HTR-8/SVneo (cell line): ENCODE data around the genes ACTMAP, AXL and HNRNPUL1.

DNA sequence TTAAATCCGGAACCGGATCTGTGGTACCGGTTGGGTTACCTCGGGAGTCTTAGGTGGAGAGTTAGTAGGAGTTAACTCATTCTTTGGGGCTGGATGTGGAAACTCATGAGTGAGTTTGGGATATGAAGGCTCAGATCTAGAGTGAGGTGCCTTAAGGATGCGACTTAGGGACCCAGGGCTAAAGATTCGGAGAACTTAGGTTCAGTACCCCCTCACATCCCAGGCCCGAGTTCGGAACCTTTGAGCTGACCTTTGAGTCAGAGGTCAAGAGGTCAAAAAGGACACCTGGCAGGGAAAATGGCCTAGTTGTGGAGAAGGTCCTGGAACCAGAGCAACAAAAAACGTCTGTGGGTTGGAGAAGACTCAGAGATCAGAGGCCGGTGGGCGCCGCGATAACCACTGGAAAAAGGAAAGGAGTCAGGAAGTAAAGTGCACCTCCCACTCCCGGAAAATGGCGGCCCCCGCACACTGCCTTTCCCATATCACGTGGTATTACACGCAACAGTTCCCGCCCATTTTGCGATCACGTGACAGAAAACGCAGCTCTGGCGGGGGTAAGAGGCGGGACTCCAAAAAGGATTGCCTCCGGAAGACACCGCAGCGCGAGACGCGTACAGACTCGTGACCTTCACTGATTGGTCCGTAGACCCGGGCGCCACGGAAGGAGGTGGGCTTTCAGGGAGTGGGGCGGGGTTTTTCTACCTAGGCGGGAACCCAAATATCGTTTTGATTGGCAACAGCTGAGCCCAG is at the start of gene ACTMAP:
Gene ACTMAP, minus strand, starts transcription at position 443 of the 750 bp plus-strand sequence.
- RRBS = 2% methylated on average over 14 of the region's 38 CpGs

GRCh38 chr19:40799348-40800182 is 574 bp downstream of the EGLN2 start:
- RRBS = 2% methylated on average over 37 of the region's 65 CpGs

DNA sequence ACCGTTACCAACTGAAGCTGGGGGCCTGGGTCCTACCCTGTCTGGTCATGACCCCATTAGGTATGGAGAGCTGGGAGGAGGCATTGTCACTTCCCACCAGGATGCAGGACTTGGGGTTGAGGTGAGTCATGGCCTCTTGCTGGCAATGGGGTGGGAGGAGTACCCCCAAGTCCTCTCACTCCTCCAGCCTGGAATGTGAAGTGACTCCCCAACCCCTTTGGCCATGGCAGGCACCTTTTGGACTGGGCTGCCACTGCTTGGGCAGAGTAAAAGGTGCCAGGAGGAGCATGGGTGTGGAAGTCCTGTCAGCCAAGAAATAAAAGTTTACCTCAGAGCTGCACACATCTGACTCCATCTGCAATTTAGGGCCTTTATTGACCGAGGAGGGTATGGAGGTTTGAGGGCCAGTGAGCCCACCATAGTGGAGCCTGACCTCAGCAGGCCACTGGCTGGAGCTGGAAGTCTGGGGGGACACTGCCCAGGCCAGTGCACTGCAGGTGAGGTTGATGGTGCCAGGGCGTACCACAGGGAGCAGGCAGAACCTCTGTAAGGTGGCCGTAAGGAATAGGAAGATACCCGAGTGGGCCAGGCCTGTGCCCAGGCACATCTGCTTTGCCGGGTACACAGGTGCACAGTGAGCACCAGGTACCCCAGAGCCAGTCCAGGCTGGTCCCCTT is 9.2 kb downstream of the EGLN2 start:
- RRBS = no CpG with 5 or more reads among the region's 6 CpGs

DNA sequence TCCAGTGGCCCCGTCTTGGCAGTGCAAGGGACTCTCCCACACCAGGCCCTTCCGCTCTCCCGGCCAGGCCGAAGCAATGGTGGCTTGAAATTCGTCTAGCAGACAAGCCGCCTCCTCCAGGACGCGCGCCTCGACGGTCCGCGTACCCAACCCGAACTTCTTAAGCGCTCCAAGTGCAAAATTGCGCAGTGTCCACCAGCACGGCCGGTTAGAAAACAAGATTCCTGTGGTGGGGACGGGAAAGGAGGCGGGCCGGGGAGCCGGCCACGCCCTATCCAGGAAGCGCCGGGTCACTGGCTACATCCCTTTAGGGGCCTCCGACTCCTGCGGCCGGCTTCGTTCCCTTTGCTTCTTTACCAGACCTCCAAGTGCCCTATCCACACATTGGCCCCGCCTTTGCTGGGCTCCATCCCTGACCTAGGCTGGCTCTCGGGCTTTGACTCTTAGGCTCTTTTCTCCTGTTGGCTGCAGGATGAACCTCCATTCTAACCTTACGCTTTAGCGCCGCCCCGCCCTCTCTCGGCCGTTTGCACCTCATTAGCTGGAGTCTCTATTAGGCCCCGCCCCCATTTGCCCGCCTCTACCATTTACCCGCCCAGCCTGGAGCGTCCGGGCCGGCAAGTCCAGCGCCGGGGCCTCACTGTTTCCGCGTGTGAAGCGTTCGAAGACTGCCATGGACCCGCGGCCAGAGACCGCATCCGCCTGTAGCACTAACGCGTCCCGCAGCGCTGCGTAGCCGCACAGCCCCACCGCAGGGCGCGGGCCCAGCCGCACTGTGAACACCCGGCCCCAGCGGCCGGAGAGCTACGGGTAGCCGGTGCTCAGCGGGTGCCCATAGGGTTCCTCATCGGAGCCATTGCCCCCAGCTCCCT is 11.8 kb downstream of the EGLN2 start:
- RRBS = no CpG with 5 or more reads among the region's 70 CpGs

- RRBS = no CpG with 5 or more reads among the region's 11 CpGs
Measured at GRCh38 chr19:40822515-40823234, 23.7 kb downstream of the EGLN2 start.

GRCh38 chr19:40831670-40832288 is 18.5 kb downstream of the CYP2A6 start:
- RRBS = no CpG with 5 or more reads among the region's 4 CpGs

GRCh38 chr19:41218482-41219566 is at the start of gene AXL:
Gene AXL, plus strand, starts transcription at chr19:41219223.
- RRBS = 4% methylated on average over 3 of the region's 37 CpGs

DNA sequence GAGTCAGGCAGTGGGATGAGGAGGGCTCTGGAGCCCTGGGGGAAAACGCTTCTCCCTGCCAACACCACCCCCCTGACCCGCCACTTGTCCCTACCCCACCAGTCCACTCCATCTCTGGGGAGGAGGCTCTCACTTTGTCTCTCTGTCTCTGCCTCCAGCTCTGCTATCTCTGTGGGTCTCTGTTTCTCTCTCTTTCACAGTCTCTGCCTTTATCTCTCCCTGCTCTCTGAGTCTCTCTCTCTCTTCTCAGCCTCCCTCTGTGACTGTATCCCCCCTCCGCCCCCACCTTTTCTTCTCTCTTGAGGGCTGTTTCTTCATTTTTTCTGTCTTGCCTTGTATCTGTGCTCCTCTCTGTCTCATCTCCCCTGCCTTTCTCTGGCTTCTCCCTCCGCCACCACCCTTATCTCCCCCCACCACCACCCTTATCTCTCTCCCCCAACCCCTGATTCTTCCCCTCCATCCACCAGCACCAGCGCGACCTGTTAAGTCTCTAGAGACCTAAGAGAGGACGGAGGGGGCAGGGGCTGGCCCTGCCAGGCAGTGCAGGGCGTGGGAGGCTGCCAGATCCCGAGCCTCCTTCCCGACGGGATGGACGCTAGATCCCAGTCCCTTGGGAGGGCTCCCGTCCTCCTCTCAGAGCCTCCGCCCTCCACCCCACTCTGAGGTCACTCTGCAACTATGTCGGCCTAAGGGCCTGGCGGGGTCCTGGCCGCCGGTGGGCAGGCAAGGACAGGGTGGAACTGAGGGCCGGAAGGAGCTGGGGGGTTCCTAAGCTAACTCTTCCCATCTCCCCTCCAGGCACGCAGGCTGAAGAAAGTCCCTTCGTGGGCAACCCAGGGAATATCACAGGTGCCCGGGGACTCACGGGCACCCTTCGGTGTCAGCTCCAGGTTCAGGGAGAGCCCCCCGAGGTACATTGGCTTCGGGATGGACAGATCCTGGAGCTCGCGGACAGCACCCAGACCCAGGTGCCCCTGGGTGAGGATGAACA is 1.1 kb downstream of the AXL start:
- RRBS = 4% methylated on average over 3 of the region's 28 CpGs

DNA sequence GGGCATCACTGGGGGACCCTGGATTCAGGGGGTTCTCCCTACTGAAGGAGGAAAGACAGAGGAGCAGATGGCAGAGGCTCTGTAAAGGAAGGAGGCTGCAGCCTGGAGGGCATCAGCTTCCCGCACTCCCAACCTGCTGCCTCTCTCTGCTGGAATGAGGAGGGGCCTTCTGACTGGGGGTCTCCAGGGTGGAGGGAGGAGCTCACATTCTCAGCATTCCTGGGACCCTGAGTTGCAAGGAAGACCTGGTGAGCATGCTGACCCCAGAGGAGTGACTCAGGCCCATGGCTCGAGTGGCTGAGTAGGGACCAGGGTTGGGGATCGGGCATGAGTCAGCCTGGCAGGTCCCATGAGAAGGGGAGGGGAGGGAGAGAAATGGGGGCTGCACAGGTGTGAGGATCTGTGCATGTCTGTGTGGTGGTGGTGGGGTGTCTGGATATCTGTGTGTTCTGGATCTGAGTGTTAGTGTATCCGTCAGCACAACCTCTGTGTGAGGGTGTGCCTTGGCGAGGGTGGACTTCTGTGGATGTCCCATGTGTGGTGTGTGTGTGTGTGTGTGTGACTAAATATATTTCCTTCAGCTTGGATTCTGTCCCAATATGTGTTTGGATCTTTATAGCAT is 4.5 kb downstream of the AXL start:
- RRBS = no CpG with 5 or more reads among the region's 5 CpGs

DNA sequence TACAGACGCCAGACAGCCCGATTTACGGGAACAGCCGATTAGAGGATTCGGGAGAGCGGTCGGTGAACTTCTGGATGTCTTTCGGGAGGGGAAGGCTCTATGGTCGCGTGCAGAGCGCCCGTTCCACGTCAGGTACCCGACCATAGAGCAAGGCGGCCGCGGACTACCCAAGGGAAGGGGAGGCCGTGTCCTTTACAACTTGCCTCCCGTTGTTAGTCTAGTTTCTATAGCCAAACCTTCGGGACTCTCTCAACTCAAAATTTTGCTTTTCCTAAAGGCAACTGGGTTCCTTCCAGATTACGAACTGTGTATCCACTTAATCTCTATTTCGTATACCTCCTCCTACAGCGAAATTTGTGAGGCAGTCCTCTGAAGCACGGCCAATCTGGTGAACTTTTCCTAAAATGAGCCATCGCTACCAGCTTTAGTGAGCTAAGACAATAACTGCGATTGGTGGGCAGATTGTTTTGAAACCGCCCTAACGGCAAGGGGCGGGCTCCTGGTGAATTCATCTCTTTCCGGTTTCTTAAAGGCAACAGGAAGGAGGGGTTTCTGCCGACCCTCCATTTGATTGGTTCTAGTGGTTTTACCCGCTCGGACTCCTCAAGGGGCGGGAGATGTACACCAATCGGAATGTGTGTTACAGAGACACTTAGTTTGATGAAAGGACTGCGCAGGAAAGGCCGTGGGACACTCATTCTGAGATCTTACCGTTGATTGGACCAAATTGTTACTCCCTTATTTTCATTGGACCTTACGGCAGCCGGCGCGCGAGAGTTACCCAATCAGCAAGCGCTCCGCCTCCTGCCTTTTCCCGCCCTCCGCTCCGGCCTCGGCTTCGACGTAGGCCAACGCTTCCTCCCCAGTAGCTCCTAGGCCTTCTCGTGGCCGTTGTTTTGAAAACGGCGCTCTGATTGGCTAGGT is 558 bp upstream of the HNRNPUL1 start:
- RRBS = 1% methylated on average over 15 of the region's 56 CpGs

DNA sequence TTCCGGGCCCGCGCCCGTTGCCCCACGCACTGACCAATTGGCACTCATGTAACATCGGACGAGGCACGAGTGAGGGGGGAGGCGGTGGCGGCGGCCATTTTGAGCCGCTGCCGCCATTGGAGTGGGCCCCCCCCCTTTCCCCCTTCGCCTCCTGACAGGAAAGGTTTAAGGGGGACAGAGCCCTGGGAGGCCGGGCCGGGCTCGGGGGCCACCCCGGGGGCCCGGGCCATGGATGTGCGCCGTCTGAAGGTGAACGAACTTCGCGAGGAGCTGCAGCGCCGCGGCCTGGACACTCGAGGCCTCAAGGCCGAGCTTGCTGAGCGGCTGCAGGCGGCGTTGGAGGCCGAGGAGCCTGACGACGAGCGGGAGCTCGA is at the start of gene HNRNPUL1:
Gene HNRNPUL1, plus strand, starts transcription at position 97 of the 374 bp plus-strand sequence.
- RRBS = 4% methylated on average over 1 of the region's 37 CpGs

DNA sequence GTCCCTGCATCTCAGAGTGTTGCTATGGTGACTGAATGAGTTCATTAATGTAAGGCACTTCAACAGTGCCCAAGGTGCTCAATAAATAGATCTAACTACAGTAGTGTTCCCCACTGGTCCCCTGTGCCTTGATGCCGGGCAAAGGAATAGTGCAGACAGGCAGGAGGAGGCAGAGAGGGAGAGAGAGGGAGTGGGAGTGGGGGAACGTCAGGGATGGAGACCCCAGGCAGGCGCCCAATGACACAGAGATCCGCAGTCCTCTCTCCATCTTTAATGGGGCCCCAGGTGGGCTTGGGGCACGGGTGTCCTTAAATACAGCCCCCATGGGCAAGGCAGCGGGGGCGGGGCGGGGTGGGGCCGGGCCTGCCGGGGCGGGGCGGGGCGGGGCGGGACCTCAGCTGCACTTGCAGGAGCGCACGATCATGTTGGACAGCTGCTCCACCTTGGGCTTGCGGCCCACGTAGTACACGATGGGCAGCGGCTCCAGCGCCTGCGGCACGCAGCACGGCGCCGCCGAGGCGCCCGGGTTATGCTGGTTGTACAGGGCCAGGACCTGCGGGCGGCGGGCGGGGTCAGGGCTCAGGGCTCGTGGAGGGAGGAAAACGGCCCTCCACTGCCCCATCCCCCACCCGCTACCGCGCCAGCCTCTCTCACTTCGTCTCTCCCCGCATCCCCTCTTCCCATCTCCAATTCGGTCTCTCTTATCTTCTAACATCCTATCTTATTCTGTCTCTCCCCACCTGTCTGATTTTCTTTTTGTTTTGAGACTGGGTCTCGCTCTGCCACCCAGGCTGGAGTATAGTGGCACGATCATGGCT is 20.9 kb downstream of the CCDC97 start:
- RRBS = no CpG with 5 or more reads among the region's 43 CpGs

DNA sequence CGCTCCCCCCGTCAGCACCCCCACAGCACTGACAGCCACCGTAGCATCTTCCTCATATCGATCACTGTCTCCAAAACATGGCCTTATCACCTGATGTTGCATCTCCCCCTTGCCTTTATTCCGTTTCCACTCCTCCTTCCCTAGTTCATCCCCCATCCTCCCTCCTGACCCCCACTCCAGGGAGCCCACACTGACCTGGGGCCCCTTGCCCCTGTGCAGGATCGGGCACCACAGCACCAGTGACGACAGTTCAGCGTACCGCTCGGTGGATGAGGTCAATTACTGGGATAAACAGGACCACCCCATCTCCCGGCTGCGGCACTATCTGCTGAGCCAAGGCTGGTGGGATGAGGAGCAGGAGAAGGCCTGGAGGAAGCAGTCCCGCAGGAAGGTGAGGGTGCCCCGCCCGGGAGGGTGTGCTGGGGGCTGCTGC is 4.4 kb downstream of the B3GNT8 start:
- RRBS = 94% methylated on average over 5 of the region's 15 CpGs

DNA sequence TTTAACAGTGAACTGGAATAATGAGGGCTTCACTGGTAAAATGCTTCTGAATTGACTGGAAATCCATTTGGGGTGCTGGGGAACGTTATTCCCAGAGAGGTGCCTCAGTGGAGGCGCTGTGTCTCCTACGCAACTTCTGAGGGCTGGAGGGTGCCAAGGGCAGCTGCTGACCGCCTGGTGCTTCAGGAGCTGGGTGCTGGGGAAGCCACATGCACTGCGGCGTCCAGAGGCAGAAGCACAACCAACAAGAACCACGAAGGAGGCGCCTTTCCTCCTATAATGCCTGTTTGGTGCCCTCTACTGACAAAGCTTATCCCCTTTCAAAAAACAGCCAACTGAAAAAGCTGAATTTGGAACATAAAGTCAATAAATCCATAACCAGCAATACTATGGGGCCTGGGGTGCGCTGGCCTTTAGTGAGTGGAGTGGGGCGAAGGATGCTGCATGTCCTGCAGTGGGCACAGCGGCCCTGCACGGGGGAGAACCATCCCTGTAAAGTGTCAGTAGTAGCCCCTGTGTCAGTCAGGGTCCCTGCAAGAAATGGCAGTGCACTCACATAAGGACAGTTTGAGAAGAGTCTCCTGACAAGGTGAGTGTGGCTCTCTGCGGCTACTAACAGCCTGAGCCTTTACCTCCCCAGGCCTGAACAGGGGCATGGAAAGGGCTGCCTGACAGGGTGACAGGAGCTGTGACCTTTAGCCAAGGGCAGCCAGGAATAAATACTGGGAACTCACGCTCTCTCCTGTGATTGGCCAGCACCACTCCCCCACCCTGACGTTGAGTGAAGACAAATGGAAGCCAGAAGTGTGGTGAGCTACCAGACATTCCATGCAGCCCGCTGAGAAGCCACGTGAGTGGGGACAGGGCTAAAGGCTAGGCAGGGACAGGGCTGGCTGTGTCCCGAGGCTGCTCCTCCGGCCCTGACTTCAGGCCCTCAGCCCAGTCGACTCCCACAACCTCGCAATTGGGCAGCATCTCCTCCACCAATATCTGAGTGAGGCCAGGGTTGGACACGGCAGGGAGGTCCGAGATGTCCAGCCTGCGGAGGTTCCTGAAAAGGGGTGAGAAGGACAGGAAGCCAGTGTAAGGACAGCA is 4.5 kb upstream of the B3GNT8 start:
- RRBS = no CpG with 5 or more reads among the region's 24 CpGs

GRCh38 chr19:41449394-41449940 is 6.5 kb downstream of the ERICH4 start:
- RRBS = no CpG with 5 or more reads among the region's 9 CpGs

DNA sequence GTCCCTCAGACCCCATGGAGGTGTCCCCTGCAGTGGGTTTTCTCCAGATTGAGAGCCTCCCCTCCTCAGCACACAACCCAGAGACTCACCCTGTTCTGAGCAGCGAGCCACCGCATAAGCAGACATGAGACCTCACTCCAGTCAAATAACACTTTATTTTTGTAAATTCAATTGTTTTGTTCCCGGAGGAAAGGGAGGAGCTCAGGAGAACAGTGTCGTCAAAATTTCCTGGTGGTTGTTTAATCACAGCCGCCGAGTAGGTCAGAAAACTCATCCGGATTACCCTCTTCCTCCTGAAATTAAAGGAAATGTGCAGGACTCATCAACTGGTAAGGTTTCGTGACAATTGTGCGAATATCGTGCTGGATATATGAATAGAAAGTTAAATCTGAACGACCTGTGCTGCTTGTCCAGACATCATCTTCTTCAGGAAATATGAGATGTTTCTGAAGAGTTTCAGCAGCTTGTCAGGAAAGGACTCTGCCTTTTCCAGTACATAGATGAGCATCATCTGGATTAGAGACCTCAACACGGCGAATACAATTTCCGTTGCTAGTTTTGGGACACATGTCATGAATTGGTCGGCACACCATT is 57.6 kb downstream of the ERICH4 start:
- RRBS = 87% methylated on average over 3 of the region's 15 CpGs

DNA sequence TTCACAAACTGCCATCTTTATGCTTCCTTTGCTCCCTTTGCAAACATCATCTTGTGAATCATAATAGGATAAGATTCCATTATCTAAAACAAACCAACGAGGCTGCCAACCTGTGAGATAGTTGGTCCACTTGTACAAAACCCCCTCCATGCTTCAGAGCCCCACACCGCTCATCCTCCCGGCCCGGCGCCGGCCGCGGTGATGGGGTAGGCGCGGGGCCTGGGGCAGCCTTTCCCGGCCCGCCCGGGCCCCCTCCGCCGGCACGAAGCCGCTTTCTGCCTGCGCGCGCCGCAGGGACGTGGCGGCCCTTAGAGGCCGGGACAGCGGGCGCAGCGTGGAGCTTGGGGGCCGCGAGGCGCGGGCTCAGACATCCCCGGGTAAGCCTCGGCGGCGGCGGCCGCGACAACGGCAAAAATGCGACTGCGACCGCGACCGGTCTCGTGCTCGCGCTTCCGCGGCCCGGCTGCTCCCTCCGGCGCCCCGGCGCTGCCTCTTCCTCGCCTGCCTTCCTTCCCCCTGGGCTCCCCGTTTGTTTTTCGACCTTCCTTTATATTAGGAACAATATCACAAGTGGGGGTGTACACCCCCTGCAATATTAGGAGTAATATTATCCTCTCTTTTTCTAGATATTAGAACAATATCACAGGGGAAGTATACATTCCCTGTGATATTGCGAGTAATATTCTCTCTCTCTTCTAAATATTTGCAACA is 54.0 kb upstream of the CEACAM21 start:
- RRBS = 61% methylated on average over 7 of the region's 58 CpGs

DNA sequence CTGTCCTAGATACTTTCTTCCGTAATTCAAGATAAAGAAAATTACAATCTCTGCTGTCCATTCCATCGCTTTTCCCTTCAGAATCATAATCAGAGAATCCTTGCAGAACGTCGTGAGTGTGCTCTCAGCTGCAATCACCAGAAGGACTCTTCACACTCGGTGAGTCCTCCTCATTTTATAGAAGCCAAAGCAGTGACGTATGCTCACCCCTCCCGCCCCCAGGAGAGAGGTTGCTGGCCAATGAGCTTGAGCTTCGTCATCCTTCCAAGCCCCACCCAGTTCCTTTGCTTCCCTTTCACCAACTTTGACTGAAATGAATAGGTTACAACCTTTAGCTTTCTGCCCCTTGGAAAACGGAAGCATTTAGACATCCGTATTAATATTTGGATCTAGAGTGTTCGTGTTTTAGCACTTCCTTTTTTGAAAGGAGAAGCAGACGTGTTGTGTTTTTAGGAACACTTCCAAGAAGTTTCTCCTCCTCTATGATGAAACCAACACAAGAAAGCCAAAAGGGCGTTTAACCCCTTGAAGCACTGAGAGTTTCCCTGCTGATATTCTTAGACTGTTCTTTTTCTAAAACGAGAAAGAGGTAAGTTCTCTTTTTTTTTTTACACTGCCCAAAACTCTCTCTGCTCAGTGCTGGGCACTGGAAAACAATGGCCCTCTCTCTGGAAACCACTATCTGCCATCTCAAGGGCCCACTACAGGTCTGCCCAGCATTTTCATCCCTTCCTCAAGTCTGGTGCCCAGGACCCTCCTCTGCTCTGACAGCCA is 44.4 kb upstream of the CEACAM21 start:
- RRBS = no CpG with 5 or more reads among the region's 14 CpGs

DNA sequence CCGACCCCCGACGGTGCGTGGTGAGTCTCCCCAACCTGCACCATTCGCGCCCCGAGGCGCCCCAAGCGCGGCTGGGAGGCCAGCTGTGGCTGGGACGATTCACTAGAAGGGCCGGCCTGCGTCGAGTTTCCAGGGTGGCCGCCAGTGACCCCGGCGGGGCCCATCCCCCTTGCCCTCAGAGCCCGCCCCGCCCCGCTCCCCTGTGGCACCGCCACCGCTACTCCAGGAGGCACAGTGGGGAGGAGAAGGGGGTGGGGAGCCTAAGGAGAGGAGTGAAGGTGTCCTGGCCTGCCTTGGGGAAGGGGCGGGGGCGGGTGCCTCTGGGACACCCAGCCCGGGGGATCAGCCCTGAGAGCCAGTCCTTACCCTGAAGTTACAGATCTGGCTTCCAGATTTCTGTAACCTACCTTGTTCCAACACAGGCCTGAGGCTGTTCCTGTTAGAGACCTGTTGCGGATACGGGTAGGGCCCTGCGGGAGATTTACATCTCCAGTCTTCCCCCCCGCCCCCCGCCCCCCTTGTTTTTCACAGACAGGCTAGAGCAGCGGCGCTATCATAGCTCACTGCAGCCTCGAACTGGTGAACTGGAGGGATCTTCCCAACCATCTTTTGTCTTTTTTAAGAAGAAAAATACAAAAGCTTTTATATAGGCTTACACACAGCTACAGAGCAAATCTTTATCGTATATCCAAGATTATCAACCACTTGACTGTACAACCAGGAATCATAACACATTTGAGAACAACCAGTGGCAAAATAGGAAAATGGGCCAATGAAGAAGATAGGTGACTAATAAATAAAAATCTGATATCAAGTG is 10.7 kb upstream of the CEACAM21 start:
- RRBS = 28% methylated on average over 10 of the region's 34 CpGs

GRCh38 chr19:41649651-41650287 is 22.9 kb upstream of the CEACAM4 start:
- RRBS = 3% methylated on average over 1 of the region's 5 CpGs